Neural crest cell (in vitro differentiated cells): ENCODE results near the genes OR4C5, FOLH1, TRIM51 and OR8H2.

DNA sequence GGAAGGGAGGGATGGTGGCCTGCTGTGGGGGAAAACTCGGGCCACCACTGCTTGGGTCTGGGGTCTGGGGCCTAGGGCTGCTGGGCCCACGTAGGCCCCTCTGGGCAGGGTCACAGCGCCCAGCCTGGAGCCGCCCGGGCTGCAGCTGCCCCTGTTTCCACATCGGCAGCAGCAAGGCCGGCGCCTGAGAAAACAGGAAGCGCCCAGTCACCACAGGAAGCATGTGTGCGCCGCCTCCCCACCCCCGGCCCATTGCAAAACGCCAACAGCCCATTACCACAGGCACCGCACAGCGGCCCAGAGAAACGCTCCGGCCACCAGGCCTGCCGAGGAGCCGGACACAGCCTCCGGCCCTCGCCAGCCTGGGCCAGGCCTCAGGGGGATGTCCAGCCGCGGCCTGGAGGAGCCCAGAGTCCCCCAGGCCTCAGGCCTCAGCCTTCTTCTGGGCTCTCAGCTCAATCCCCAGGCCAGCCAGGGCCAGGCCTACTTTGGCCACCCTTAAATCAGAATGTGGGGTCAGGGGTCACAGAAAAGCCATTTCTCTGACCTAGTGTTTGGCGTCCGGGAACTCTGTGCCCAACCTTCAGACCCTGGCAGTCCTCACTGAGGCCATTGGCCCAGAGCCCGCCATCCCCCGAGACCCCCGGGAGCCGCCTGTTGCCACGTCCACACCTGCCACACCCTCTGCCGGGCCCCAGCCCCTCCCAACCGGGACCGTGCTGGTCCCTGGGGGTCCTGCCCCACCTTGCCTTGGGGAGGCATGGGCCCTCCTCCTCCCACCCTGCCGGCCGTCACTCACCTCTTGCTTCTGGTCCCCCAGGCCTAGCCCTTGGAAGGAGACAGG is 13.5 kb upstream of the SLC39A13 start:
- PRO-cap, result no peak

DNA sequence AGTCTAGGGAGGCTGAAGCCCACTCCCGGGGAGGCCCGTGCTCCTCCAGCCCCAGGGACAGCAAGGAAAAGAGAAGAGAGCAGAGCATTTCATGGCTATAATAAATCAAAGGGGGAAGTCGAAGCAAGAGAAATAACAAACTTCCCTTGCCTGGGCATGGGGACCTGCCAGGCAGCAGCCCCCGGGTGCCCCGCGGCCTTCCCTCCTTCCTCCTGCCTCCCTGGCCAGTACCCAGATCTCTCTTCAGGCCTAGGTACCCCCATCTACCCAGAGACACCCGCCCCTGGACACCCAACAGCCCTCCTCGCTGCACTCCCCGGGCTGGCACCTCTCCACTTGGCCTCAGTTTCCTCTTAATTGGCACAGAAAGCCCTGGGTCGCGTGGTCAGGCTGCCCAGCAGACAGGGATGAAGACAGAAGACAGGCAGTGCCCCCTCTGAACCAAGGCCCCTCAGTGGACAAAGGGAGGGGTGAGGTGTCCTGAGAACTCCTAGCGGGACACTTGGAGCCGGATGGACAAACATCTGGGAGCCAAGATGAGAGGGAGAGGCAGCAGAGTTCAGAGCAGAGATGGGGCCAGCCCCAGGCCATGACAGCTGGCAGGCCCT is 12.8 kb upstream of the SLC39A13 start:
- PRO-cap, result no peak

GRCh38 chr11:47399788-47400759 is 8.3 kb upstream of the SLC39A13 start:
- PRO-cap, result bidirectional peak, plus-strand start at chr11:47400551, minus-strand start at chr11:47400219

GRCh38 chr11:47408783-47409453 is 528 bp downstream of the SLC39A13 start:
- PRO-cap, result unidirectional peak, minus-strand start at chr11:47408990

- PRO-cap, result no peak
Measured at GRCh38 chr11:47487908-47488575, 39.1 kb upstream of the RAPSN start.

GRCh38 chr11:47488576-47489000 is 39.7 kb upstream of the RAPSN start:
- PRO-cap, result no peak

GRCh38 chr11:47514683-47515651 is 38.0 kb downstream of the CELF1 start:
- PRO-cap, result no peak

DNA sequence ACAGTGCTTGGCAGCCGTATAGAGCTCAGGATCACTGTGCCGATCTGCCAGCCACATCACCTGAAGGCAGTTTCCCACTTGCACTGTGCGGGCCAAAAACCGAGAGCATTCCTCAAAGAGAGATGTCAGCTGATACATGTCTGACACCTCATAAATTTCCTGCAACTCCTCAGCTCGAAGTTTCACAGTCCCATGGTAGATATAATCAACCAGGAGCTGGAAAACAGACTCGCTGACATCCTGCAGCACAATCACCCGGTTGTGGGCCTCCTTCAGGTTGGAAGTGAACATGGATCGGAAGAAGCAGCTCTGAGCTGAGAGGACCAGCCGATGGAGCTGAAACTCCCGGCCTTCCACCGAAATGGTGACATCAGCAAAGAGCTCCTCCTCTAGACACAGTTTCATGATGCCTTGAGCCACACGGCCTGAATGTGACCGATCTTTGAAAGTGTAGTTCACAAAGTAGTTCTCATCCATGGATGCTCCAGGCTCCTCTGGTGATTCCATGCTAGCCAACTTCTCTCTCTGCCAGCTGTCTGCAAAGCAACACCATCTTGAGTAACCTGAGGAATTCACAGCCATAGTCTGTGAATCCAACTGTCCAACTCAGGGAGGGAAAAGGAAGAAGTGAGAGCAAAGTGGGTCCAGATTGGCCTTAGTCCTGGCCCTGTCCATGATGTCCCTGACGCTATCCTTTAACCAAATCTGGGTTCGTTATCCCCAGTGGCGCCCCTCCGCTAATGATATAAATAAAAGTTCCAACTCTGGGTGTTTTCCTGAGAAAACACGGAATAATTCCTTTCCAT is 1.1 kb downstream of the KBTBD4 start:
- PRO-cap, result no peak

GRCh38 chr11:47768309-47768902 is 1.3 kb upstream of the FNBP4 start:
- PRO-cap, result bidirectional peak, plus-strand start at chr11:47768446, minus-strand start at chr11:47768406; bidirectional peak, plus-strand start at chr11:47768473, minus-strand start at chr11:47768517; unidirectional peak, minus-strand start at chr11:47768551

DNA sequence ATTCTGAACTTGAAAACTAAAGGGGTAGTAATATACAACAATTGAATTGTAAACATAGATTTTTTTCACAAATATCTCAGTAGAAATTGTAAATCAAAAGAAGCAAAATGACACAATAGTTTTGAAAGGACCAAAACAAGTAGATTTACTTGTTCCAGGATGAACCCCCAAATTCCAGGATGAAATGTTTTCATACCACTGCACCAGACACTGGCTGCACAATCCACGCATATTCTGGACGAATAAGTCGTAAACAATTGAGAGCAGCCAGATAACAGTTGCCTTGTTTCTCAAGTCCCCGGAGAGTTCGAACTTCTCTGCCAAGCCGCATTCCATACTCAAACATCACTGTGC is 25.4 kb upstream of the FNBP4 start:
- PRO-cap, result no peak

GRCh38 chr11:47842119-47842852 is 5.9 kb downstream of the NUP160 start:
- PRO-cap, result no peak

DNA sequence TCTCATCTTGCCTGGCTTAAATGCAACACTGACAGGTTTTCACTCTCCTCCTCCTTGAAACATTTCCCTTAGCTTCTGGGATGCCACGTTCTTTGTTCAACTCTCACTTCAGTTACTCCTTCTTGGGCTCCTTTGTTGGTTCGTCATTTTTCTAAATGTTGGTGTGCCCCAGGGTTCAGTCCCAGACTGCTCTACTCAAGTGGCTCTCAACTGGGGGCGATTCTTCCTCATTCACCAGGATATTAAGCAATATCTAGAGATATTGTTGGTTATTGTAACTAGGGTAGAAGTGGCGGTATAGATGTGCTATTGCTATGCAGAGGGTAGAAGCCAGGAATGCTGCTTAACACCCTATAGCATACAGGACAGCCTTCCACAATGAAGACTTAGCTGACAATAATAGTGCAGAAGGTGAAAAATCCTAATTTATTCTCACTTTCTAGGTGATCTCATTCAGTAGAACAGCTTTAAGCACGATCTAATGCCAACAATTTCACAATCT is 4.8 kb downstream of the NUP160 start:
- PRO-cap, result no peak

- PRO-cap, result no peak
Measured at GRCh38 chr11:47979331-47980072, 857 bp upstream of the PTPRJ start.

- PRO-cap, result no peak
Measured at GRCh38 chr11:47998630-47999330, 18.4 kb downstream of the PTPRJ start.

DNA sequence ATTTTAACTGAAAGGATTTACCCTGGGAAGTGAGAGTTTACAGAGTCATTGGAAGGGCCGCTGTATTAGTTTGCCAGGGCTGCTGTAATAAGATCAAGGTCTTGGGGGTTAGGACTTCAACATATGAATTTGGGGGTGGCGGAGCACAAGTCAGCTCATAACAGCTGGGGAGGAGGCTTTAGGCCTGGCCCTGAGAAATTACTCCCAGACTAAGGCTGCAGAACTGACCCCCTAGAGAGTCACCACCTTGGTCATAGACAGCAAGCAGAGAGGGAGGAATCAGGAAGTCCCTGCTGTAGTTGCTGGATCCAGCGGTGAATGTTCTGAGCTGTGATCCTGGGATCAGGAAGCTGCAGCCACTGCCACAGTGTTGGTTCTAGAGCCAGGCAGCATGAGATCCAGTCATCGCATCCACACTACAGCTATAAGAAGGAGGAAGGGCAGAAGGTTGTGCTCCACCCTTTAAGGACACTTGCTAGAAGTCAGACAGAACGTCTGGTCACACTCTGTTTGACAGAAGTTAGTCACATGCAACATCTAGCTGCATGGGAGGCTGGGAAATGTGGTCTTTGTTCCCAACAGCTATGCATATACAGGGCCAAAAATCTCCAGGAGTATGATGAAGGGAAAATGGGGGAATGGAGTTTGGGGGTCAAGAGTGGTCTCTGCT is 104.8 kb upstream of the OR4B1 start:
- PRO-cap, result no peak

DNA sequence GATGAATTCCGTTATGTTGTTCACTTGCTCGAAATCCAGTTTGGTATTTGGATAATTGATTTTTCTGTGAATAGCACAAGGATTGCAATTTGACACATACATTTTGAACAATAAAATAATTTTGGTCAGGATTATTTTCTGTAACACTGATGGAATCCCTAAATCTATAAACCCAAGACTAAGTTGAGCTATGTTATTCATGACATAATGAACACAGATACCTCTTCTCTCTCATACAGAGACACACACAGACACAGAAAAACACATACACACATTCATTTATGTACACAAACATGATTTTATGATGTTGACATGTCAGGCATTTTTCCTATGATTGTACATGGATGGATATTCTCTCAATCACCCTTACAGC is at the start of gene OR4C5:
Gene OR4C5, minus strand, starts transcription at position 102 of the 373 bp plus-strand sequence.
- PRO-cap, result no peak

DNA sequence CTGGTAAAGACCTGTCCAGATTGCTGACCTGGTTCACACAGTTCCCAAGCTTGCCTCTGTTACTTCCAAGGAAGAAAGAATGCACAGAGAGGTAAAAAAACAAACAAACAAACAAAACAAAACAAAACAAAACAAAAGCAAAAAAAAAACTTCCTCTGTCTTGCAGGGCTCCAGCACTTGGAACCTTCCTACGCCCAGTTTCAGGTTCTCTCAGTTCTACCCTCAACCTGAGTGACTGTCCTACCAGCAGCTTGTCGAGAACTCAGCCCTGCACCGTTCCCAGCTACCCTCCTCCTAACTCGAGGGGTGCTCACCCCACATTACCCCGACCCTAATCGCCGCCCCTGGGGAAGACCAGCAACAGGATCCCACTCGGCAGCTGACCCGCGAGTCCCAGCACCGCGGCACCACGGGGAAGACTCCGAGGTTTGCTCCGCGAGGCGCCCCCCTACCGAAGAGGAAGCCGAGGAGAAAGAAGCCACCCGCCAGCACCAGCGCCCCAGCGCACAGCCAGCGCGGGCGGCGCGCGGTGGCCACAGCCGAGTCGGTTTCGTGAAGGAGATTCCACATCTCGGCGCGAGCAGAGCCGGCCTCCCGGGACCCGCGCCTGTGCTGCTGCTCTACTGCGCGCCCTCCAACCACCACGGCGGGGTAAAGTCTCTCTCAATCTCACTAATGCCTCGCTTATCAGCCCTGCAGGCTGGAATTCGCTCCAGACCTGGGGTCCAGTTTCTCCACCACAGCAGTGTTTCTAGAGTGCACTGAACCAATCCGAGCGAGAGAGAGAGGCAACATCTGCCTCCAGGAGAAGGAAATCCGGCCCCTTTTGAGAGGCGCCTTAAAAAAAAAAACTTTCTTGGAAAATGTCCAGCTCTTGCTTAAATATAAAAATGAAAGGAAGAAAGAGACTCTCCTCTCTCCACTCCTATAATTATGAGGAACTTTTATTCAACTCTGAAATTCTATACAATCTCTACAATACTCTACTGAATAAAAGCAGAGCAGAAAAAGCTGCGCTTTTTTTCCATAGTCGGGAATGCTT is at the start of gene FOLH1:
Gene FOLH1, minus strand, starts transcription at position 763 of the 1,042 bp plus-strand sequence.
- PRO-cap, result no peak

GRCh38 chr11:55099038-55099308 is 163.0 kb upstream of the TRIM48 start:
- PRO-cap, result no peak

- PRO-cap, result no peak
Measured at GRCh38 chr11:55883100-55883526, at the start of gene TRIM51. TSS of gene TRIM51 (plus strand) at chr11:55883297.

DNA sequence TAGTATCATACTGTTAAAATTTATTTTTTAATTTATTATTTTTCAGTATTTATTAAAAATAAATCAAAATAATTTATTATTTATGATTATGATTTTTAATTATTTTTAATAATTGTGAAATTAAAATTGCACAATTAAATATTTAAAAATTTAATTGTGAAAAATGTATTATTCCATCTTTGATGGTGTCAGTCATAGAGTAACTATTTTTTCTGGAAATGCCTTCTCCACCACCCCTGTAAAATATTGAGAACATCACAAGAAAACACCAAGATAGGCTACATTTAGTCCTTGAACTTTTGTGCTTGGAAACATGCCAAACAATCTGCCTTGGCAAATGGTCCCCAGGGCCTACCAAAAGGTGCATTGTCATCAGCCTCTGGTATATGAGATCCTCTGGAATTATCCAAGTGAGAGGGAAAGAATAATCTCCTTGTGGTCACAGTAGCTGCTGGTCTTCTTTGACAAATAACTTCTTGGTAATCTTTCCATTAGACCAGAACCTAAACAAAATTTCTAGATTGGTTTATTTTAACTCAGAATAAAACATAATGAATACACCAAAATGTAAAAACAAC is at the start of gene OR8H2:
Gene OR8H2, plus strand, starts transcription at position 419 of the 578 bp plus-strand sequence.
- PRO-cap, result no peak